ENCODE results near the genes CHMP2B, OR5H1 and CLDND1.

GRCh38 chr3:73608062-73608492, 16.7 kb downstream of the PDZRN3 start:
- PRO-cap: no peak

GRCh38 chr3:73609140-73609547, 15.6 kb downstream of the PDZRN3 start:
- PRO-cap: no peak

DNA sequence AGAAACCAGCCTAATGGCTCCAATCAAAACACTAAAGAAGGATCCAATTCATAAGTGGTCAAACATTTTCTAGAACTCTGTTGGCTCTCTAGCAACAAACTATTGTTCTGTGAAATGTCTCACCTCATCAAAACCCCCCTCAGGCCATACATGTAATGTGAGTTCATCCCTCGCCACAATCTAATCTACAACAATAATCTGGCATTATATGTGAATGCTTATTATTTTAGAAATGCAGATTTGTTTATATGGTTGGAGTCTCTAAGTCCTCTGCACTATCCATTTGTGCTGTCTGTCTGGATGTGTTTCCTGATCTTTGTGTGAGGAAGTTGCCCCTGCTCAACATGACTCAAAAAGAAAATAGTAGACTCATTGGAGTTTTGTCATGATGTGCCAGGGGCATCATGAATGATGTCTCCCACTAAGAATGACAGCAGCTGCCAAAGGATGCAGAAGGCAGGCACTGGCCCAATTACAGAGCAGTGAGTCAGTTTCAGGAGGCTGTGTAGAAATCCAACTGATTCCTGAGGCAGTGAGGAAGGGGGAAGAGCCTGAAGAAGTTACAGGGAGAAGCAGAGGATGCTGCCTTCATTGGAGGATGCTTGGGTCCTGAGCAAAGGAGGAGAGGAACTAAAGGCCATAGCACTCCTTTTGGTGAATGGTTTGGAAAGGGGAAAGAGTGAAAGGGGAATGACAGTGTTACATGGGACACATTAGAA, 161.7 kb upstream of the PDZRN3 start:
- PRO-cap: no peak

- PRO-cap: no peak
Measured at GRCh38 chr3:74018473-74018982, 393.8 kb upstream of the PDZRN3 start.

DNA sequence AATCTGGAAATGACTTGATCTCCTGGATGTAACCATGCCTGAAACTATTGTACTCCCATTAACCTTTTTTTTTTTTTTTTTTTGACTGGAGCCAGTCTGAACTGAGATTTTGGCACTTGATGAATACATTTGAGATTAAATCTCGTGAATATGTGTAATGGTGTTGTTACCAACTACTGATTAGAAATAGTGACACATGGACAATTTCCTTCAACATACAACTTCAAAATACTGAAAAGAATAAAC, 494.0 kb downstream of the CNTN3 start:
- PRO-cap: no peak

DNA sequence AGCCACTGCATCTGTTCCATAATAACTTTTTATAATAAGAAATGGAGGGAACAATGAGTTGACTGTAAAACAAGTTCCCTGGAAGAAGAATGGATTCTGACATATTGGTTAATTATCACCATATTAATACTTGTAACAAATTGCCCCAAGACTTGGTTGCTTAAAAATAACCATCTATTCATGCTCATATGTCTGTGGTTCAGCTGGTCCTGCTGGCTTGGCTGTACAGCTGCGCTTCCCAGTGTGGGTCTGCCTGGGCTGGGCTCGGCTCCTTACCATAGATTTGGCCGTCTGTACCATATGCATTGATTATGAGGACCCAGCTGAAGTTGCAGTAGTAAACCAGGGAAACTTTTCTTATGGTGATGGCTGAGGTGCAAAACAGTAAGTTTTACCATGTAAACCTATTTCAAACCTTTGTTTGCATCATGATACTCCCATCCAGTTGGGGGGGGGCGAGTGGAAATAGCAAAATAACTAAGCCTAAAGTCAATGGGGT, 15.3 kb upstream of the CNTN3 start:
- PRO-cap: no peak

GRCh38 chr3:74715074-74715426, 100.6 kb upstream of the CNTN3 start:
- PRO-cap: no peak

GRCh38 chr3:76310365-76311393, 525.3 kb upstream of the ZNF717 start:
- PRO-cap: no peak

DNA sequence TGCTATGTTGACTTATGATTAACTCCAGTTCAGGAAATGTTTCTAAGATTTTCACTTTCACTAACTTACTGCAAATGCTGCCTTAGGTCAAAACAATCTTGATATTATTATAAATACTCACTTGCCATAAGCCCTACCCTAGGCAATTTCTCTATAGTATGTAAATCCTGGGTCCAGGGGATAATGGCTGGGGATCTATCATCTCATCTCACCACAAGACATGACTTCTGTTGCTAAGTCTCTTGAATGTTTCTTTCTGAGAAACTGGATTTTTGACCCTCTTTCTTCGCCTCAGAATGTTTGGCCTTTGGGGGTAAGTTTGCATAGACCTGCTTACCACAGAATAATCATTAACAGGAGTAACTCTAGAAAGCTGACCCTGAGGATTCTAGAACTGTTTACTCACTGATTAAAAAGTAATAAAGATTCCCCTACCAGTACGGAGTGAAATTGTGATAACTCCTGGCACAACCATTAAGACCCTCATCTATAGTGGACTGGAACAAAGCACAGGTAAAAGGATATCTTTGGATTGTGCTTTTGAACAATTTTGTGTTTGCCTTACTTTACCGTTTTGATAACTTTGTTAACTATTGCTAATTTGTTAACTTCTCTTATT, 767.9 kb downstream of the GBE1 start:
- PRO-cap: no peak

DNA sequence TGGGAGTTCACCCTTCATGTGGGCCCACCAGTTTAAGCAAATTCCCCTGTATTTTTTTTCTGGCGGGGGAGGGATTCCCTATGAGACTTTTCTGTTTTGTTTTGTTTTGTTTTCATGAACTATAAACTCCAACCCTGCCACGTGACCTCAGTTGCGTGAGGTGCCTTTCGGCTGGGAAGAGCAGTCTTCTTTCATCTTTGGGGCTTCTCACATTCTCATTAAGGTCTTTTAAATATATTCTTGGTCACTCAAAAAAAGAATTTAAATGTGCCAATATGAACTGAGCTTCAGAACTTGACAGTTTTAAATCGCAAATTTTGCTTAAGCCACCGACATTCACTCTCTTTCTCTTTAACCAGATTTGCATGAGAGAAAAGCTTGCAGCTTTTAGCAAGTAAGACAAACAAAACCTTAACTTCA, 699.7 kb upstream of the GBE1 start:
- PRO-cap: no peak

GRCh38 chr3:86247882-86248133, 743.1 kb downstream of the VGLL3 start:
- PRO-cap: no peak

- PRO-cap: no peak
Measured at GRCh38 chr3:86468446-86468825, 522.5 kb downstream of the VGLL3 start.

GRCh38 chr3:86992088-86992544, 1.2 kb upstream of the VGLL3 start:
- PRO-cap: no peak

DNA sequence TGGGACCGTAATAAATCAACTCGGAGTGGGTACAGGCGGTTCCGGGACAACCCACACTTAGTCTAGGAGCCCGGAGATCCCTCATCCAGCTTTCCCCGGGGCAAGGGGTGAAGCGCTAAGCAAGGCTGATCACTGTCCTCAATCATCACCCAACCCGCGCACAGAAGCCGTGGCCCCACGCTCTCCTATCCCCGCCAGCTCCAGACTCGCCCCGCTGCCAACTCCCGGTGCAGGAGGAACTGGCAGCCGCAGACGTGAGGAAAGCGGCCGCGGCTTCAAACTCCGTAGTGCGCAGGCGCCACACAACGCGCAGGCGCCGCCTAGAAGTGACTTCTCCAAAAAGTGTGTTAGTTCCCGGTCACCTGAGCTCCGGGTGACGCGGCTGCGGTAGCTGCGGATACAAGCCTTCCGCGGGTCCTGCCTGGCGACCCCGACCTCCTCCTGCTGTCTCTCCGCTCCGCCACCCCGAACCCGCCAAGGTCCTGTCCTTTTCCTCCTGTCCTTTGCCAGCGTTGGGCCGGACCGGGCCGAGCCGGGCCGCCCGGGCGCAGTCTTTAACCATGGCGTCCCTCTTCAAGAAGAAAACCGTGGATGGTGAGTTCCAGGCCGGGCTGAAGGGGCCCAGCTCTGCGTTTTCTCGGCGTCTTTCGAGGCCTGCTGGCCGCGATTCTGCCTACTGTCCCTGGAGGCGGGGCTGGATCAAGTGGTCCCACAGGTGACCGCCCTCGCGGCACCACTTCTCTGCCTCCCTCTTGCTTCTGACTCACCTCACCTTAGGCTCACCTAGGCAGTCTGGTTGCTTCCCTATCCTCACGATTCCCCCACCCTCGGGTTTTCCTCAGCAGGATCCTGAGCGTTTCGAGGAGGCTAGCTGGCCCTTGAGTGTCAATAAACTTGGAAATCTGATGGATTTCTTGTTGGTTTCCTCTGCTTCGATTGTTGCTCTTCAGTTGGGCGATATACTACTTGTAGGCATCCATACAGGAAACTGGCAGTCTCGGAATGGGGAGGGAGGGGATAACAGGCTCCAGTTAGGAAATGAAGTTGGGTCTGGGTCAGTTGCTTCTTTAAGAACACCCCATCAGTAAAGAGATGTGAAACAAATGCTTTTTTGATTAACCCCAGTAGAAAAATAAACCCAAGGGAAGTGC, at the start of gene CHMP2B:
CHMP2B (plus strand) TSS at position 347 of the 1,151 bp plus-strand sequence.
- PRO-cap: bidirectional peak, plus-strand start at position 365 of the sequence, minus-strand start at position 208 of the sequence

DNA sequence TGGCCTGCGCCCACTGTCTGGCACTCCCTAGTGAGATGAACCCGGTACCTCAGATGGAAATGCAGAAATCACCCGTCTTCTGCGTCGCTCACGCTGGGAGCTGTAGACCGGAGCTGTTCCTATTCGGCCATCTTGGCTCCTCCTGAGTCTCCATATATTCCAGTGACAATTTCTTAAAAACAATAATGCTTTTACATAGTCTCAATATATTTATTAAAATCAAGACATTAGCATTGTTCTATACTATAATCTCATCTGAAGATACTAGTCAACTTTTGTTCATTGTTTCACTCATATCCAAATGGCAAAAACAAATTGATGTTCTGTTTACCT, 244.0 kb downstream of the EPHA3 start:
- PRO-cap: no peak

- PRO-cap: no peak
Measured at GRCh38 chr3:93934437-93935145, 39.1 kb downstream of the PROS1 start.

GRCh38 chr3:96813069-96813609, 1.3 kb upstream of the EPHA6 start:
- PRO-cap: no peak

GRCh38 chr3:98130424-98130795, at the start of gene OR5H1:
Gene OR5H1 (plus strand): TSS chr3:98130721.
- PRO-cap: no peak

- PRO-cap: no peak
Measured at GRCh38 chr3:98325010-98325676, 28.5 kb upstream of the OR5K4 start.

- PRO-cap: bidirectional peak, plus-strand start at chr3:98523168, minus-strand start at chr3:98522922
Measured at GRCh38 chr3:98522499-98523356, at the start of gene CLDND1. Gene CLDND1 (minus strand): TSS chr3:98522902.